ENCODE data around the gene KCNJ11.

GRCh38 chr11:16803938-16804873 is 65.8 kb downstream of the C11orf58 start:
- PRO-cap, 4 experiments = no peak in any of the 4 experiments
- RAMPAGE, long total RNA, 2 experiments = no peak in any of the 2 experiments
- RRBS = no CpG with 5 or more reads among the region's 6 CpGs

GRCh38 chr11:16813003-16813563 is 74.6 kb downstream of the C11orf58 start:
- PRO-cap, 4 experiments = no peak in any of the 4 experiments
- RAMPAGE, long total RNA, 2 experiments = no peak in any of the 2 experiments
- RRBS = no CpG with 5 or more reads among the region's 6 CpGs

DNA sequence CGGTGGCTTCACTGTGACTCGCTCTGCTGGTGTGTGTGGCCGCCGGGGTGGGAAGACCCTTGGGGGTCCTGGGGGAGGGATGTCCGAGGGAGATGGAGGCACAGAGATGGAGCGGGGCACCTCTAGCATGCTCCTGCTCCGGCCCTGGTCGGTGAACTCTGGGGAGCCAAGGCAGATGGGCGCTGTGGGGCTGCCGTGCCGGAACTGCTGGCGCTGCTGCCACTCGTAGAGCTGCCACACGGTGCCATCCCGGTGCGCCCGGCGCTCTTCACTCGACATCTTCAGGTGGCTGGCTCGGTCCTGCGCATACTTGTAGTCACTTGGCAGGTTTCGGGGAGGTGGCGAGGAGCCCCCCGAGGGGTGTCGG is 78.4 kb downstream of the C11orf58 start:
- PRO-cap, 4 experiments = no peak in any of the 4 experiments
- RAMPAGE, long total RNA, 2 experiments = no peak in any of the 2 experiments
- RRBS = 93% methylated on average over 14 of the region's 25 CpGs

DNA sequence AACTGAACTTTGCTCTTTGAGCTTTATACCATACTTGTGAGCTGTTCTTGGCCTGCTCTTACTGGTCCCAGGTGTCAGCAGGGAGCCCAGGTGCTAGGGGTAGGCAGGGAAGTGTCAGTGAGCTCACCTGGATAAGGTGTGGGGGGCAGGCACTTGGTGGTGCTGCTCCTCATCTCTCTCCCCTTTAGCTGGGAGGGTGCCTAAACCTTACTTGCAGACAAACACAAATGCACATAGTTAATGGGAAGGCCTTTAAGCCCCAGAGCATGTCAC is 114.4 kb downstream of the PLEKHA7 start:
- PRO-cap, 4 experiments = no peak in any of the 4 experiments
- RAMPAGE, long total RNA, 2 experiments = no peak in any of the 2 experiments

GRCh38 chr11:16920460-16921041 is 93.7 kb downstream of the PLEKHA7 start:
- PRO-cap, 4 experiments = no peak in any of the 4 experiments
- RAMPAGE, long total RNA, 2 experiments = no peak in any of the 2 experiments
- RRBS = no CpG with 5 or more reads among the region's 7 CpGs

GRCh38 chr11:16923429-16924449 is 90.5 kb downstream of the PLEKHA7 start:
- PRO-cap, 4 experiments = no peak in any of the 4 experiments
- RAMPAGE, long total RNA, 2 experiments = no peak in any of the 2 experiments
- RRBS = no CpG with 5 or more reads among the region's 10 CpGs

- PRO-cap, 4 experiments = no peak in any of the 4 experiments
- RAMPAGE, long total RNA, 2 experiments = no peak in any of the 2 experiments
- RRBS = no CpG with 5 or more reads among the region's 11 CpGs
These were observed 16.8 kb downstream of the PLEKHA7 start for GRCh38 chr11:16997037-16998184.

- PRO-cap, 4 experiments = peak in 4 of 4 experiments; most common plus-strand start chr11:17014530 (in 2); most common minus-strand start chr11:17014625 (in 1)
- RAMPAGE, long total RNA, 2 experiments = no peak in any of the 2 experiments
- RRBS = 2% methylated on average over 18 of the region's 39 CpGs
These were observed 190 bp upstream of the PLEKHA7 start for GRCh38 chr11:17014472-17014735.

- PRO-cap, 4 experiments = no peak in any of the 4 experiments
- RAMPAGE, long total RNA, 2 experiments = no peak in any of the 2 experiments
- RRBS = no CpG with 5 or more reads among the region's 20 CpGs
These were observed 440 bp upstream of the PLEKHA7 start for GRCh38 chr11:17014736-17014971.

GRCh38 chr11:17185824-17186624 is 21.8 kb downstream of the PIK3C2A start:
- PRO-cap, 4 experiments = no peak in any of the 4 experiments
- RAMPAGE, long total RNA, 2 experiments = no peak in any of the 2 experiments
- RRBS = no CpG with 5 or more reads among the region's 2 CpGs

- PRO-cap, 4 experiments = no peak in any of the 4 experiments
- RAMPAGE, long total RNA, 2 experiments = no peak in any of the 2 experiments
- RRBS = no CpG with 5 or more reads among the region's 10 CpGs
These were observed 5.0 kb downstream of the NCR3LG1 start for GRCh38 chr11:17356420-17357113.

- PRO-cap, 4 experiments = no peak in any of the 4 experiments
- RAMPAGE, long total RNA, 2 experiments = no peak in any of the 2 experiments
- RRBS = 7% methylated on average over 7 of the region's 18 CpGs
These were observed at the start of gene KCNJ11 for GRCh38 chr11:17388594-17388977. Gene KCNJ11 (minus strand): TSS chr11:17388659.

GRCh38 chr11:17807067-17807372 is 72.4 kb downstream of the KCNC1 start:
- PRO-cap, 4 experiments = no peak in any of the 4 experiments
- RAMPAGE, long total RNA, 2 experiments = no peak in any of the 2 experiments
- RRBS = 87% methylated on average over 3 of the region's 3 CpGs

- PRO-cap, 4 experiments = no peak in any of the 4 experiments
- RAMPAGE, long total RNA, 2 experiments = no peak in any of the 2 experiments
- RRBS = no CpG with 5 or more reads among the region's 3 CpGs
These were observed 7.2 kb upstream of the SERGEF start for GRCh38 chr11:18019823-18020582.

DNA sequence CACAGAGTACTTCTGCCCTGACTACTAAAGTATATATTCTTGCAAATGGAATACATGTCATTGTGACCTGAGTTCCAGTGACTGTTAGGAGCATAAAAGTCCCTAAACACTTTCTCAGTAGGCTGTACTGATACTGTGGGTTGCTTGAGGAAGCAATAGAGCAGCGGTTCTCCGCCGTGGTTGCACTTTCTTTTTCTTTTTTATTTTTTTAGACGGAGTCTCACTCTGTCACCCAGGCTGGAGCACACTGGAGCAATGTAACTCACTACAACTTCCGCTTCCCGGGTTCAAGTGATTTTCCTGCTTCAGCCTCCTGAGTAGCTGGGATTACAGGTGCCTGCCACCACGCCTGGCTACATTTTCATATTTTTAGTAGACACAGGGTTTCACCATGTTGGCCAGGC is 2.1 kb downstream of the SAA2 start:
- PRO-cap, 4 experiments = no peak in any of the 4 experiments
- RAMPAGE, long total RNA, 2 experiments = no peak in any of the 2 experiments
- RRBS = no CpG with 5 or more reads among the region's 7 CpGs

DNA sequence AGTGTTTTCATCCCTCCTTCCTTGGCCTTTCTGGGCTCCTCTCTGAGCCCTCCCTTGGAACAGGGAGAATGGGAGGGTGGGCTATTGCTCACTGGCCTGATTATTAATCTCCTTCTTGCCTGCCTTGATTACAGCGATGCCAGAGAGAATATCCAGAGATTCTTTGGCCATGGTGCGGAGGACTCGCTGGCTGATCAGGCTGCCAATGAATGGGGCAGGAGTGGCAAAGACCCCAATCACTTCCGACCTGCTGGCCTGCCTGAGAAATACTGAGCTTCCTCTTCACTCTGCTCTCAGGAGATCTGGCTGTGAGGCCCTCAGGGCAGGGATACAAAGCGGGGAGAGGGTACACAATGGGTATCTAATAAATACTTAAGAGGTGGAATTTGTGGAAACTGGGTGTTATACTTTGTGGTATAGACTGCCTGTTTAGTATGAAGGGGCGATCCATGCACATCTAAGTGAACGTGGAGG is 3.6 kb downstream of the SAA1 start:
- PRO-cap, 4 experiments = no peak in any of the 4 experiments
- RAMPAGE, long total RNA, 2 experiments = no peak in any of the 2 experiments
- RRBS = no CpG with 5 or more reads among the region's 7 CpGs

GRCh38 chr11:18310738-18311418 is 11.1 kb downstream of the HPS5 start:
- PRO-cap, 4 experiments = peak in 1 of 4 experiments; most common minus-strand start chr11:18310877 (in 1)
- RAMPAGE, long total RNA, 2 experiments = no peak in any of the 2 experiments
- RRBS = no CpG with 5 or more reads among the region's 6 CpGs

DNA sequence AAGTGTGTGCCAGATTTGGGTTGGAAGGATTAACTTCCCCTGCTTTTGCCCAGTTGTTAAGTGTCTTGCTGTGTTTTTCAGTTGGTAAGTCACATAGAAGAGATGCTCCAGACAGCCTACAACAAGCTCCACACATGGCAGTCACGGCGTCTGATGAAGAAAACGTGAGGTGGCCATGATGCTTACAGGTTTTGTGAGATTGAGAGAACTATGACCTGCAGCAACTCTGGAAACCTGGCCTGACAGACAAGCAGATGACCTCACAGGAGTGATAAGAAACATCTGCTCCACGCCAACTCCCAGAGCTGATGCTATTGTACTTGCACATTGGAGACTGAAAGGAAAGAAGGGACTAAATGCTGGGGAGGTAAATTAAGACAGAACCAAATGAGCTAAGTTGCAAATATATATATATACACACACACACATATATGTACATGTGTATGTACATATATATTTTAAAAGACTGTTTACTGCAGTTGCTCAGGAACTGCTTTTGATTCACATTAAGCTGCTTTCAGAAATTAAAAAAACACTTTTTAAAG is 28.6 kb upstream of the LDHA start:
- PRO-cap, 4 experiments = no peak in any of the 4 experiments
- RAMPAGE, long total RNA, 2 experiments = no peak in any of the 2 experiments
- RRBS = no CpG with 5 or more reads among the region's 4 CpGs

- PRO-cap, 4 experiments = peak in 2 of 4 experiments; most common plus-strand start chr11:18383805 (in 1)
- RAMPAGE, long total RNA, 2 experiments = no peak in any of the 2 experiments
- RRBS = no CpG with 5 or more reads among the region's 5 CpGs
These were observed 10.8 kb upstream of the LDHA start for GRCh38 chr11:18383524-18383952.

DNA sequence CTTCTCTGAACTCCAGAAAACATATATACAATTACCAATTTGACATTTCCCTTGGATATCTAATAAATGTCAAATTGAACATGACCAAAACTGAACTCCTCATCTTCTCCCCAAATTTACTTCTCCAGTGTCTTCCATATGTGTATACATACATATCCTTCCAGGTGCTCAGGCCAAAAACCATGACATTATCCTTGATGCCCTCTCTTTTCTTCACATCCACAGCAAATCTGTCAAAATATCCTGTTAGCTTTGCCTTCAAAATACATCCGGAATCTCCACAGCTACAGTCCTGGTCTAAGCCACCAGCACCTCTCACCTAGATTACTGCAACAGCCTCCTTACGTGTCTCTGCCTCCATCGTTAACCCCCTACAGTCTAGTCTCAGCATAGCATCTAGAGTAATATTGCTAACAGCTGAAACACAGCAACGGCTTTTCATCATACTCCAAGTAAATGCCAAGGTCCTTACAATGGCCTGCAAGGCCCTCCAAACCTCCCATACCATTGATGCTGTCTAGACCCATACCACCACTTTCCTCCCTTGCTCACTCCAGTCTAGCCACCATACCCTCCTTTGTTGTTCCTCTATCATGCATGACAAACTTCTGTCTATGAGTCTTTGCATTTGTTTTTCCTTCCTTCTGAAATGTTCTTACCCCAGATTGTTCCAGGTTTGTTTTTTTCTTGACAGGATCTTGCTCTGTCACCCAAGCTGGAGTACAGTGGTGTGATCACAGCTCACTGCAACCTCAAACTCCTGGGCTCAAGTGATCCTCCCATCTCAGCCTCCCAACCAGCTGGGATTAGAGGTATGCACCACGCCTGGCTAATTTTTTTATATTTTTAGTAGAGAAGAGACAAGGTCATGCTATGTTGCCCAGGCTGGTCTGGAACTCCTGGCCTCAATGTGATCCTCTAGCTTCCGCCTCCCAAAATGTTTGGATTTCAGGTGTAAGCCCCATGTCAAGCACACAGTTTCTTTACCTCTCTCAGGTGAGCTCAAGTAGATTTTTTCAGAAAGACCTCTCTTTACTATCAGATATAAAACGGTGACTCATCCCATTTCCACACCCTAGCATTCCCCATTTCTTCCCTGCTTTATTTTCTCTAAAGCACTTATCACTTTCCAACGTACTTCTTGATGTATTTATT is 4.1 kb downstream of the TSG101 start:
- PRO-cap, 4 experiments = no peak in any of the 4 experiments
- RAMPAGE, long total RNA, 2 experiments = no peak in any of the 2 experiments
- RRBS = no CpG with 5 or more reads among the region's 8 CpGs

All from uterus (tissue), 7 donors.